IMR-90 (cell line): Measurements from ENCODE around the genes MPP2, TMEM101 and ADAM11.

DNA sequence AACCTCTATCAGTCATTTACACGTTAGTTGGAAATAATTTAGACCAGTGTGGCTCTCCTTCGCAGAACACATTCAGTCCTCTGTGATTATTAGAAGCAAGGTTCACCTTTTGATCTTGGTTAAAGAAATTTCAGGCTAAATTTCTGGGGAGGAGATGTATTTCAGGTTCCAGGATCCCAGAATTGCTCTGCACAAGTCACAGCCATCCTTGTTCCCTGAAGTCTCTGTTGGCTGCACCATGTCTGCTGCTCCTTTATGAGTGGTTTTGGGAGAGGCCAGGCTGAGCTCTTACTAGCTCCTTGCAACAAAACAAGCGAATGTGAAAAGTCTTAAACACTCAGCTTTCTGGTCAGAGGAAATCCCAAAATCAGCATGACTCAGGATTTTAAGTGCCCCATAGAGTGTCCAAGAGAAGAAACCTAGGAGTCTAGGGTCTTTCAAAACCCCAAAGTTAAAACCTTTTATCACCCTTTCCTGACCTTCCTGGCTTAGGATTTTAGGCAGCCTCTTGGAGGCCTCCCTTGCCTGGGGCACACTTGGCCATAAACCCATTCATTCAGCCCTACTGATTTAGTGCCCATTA is 37.1 kb downstream of the SOST start:
- RRBS, result no CpG with 5 or more reads among the region's 3 CpGs
CAGE:
- cytosol, long polyA plus RNA, result no peak
- long polyA plus RNA, result no peak
- nucleus, long polyA plus RNA, result no peak

- RRBS, result no CpG with 5 or more reads among the region's 5 CpGs
CAGE:
- cytosol, long polyA plus RNA, result no peak
- long polyA plus RNA, result no peak
- nucleus, long polyA plus RNA, result no peak
Observed at GRCh38 chr17:43775011-43775670, 3.6 kb downstream of the DUSP3 start.

DNA sequence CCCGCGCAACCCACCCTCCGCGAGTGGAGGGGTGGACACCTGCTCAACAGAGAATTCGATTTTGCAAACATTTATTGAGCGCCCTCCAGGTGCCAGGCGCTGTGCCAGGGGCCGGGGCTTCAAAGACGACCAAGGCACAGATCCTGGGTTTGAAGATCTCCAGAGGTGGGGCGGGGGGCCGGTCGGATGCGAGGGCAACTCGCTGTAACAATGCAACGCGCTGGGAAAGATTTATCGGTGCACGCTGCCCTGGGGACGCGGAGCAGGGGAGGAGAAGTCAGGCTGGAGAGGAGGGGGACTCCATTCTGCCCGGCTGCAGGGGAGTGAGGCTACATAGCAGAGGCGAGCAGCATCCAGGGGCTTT is 465 bp upstream of the MPP3 start:
- RRBS, result 7% methylated on average over 4 of the region's 22 CpGs
CAGE:
- cytosol, long polyA plus RNA, result no peak
- long polyA plus RNA, result no peak
- nucleus, long polyA plus RNA, result no peak

- RRBS, result 2% methylated on average over 6 of the region's 43 CpGs
CAGE:
- cytosol, long polyA plus RNA, result no peak
- long polyA plus RNA, result no peak
- nucleus, long polyA plus RNA, result start-site peak on the minus strand at chr17:43907508-43907562, 11 and 16 reads in 2 replicates
Observed at GRCh38 chr17:43907308-43908069, at the start of gene MPP2. Gene MPP2 (minus strand): TSS chr17:43907536.

- RRBS, result no CpG with 5 or more reads among the region's 62 CpGs
CAGE:
- cytosol, long polyA plus RNA, result start-site peak on the minus strand at chr17:44014953-44014975, 184 and 329 reads in 2 replicates
- long polyA plus RNA, result no peak
- nucleus, long polyA plus RNA, result no peak
Observed at GRCh38 chr17:44014170-44015526, at the start of gene TMEM101. Gene TMEM101 (minus strand): TSS chr17:44014963.

GRCh38 chr17:44114510-44115258 is 8.8 kb downstream of the HDAC5 start:
- RRBS, result no CpG with 5 or more reads among the region's 7 CpGs
CAGE:
- cytosol, long polyA plus RNA, result no peak
- long polyA plus RNA, result no peak
- nucleus, long polyA plus RNA, result no peak

DNA sequence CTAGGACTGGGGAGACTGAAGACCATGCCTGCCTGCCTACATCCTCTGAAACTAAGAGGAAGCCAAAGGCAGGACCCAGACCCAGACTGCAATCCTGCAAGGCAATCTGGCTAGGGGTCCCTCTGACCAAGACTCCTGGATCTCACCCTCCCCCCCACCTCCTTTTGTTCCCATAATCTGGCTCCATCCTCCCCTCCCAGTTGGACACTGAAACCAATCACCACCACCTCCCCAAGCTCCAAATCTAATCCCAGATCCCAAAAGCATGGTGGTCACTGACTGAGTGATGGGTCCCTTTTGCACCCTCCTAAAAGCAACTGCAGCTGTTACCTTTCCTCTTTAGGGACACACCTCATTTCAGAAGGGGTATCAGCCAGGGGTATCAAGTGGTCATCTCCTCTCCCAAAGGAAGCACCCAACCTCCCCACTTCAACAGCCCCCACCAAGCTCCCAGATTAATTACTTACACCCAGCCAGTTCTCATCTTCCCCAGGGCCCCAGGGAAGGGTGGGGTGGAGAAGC is 1.2 kb downstream of the HDAC5 start:
CAGE:
- cytosol, long polyA plus RNA, result no peak
- long polyA plus RNA, result no peak
- nucleus, long polyA plus RNA, result no peak

DNA sequence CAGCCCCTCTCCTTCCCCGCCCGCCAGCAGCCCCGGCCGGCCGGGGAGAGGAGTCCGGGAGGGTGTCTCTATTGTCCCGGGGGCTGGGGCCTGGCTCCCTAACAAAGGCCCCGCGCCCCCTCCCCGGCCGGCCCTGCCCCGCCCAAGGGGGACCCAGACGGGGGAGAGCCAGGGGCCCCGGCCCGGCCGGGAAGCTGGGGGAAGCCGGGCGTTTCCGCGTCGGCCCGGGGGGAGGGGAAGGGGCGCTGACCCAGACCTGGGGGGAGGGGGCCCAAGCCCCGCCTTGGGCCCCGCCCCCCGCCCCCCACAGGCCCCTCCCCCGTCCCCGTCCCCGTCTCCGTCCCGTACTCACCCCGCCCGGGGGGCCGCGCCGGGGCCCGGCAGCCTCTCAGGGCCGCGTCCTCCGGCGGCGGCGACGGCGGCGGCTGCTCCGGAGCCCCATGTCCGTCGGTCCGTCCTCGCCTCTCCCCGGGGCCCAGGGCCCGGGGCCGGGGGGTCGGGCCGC is 488 bp downstream of the ATXN7L3 start:
- RRBS, result 7% methylated on average over 16 of the region's 56 CpGs
CAGE:
- cytosol, long polyA plus RNA, result no peak
- long polyA plus RNA, result no peak
- nucleus, long polyA plus RNA, result start-site peak on the minus strand centred at position 270 of the sequence, 172 bp wide, 19 and 51 reads in 2 replicates

DNA sequence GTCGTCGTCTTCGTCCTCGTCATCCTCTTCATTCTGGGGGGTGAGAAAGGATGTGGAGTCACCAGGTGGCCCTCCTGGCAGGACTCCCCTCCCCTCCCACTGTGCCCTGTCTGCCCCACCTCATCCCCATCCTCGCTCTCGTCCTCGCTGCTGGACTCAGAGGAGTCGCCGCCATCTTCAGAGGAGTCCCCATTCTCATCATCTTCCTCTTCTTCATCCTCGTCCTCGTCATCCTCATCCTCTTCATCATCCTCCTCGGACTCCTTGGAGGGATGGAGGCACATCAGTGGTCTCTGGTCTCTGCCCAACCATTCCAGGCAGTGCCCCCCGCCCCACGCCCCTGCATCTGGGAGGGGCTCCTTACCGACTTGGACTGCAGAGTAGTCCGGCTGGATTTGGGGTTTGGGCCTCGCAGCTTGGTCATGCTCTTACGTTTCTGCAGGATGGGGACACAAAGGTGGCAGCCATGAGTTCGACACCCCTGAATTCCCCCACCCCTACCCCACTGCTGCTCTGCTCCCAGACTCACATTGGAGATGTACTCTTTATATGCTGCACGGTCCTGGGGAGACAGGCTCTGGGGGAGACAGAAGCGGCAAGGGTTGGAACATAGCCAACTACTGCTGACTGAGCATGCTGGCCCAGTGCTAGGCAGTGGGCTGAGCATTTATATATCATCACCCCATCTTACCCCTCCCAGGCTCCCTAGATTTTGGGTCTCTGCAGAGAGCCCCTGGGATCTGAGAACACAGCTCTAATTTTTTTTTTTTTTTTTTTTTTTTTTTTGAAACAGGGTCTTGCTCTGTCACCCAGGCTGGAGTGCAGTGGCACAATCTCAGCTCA is 7.9 kb upstream of the ATXN7L3 start:
- RRBS, result no CpG with 5 or more reads among the region's 21 CpGs
CAGE:
- cytosol, long polyA plus RNA, result no peak
- long polyA plus RNA, result no peak
- nucleus, long polyA plus RNA, result no peak

DNA sequence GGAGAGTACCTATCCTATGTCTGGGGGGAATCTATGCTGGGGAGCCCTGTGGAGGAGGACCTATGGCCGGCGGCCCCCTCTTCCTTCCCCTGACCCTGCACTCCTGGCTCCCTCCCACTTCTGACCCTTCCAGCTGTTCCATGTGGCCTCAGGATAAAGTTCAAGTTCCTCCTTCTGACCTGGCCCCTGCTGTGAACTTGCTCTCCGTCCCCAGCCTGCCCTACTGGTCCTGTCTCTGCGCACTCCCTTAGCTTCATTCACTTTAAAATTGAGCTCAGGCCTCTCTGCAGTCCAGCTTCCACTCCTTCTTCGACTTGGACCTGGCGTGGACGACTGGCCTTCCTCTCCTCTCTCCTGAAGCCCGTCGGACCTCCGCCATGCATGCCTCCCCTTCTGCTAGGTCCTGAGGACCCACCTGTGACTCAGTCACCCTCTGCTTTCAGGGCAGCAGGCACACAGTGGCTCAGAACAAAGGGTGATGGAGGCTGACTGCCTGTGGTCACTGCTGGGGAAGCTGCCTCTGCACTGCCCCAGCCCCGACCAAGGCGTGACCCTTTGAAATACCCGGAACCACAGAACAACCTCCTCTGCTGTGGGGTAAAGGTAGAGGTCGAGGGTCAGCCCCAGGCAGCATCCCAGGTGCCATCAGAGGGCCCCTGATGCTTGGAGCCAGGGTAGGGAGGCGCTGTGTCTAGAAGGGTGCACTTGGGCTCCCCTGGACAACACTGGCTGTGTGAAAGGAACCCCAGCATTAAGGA is 12.3 kb upstream of the SLC4A1 start:
- RRBS, result no CpG with 5 or more reads among the region's 15 CpGs
CAGE:
- cytosol, long polyA plus RNA, result no peak
- long polyA plus RNA, result no peak
- nucleus, long polyA plus RNA, result no peak

DNA sequence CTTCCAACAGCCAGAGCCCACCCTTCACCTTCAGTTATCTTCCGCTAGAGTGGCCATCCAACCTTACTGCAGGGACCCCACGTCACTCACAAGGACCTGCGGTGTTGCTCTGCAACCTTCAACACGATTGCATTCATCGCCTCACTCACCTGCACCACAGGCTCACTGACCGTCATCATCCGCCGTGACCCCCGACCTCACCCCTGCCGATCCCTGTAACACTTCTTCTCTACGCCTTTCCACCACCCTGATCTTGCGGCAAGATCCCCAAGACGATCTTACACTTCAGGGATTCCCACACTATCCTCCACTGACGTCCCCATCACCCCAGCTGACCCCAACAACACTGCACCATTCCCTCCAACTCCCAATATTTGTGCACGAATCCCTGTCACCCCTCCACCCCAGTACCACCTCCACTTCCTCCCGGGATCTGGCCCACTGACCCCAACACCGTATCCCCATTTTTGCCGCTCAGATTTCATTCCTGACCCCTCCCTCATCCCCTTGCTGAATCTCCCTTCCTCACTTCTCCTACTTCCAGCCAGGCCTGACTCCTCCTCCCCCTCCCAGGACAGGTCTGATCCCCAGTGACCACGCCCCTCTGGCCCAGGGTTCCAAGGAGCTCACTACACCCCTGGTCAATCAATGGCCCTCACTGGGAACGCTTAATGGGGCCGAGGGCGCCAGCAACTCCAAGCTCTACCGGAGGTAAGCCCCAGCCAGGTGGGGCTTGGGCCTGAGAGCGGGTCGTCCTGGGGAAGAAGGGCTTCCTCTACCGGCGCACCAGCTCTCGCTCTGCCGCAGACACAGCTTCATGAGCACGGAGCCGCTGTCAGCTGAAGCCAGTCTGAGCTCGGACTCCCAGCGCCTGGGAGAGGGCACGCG is 7.7 kb downstream of the RUNDC3A start:
- RRBS, result 1% methylated on average over 4 of the region's 35 CpGs
CAGE:
- cytosol, long polyA plus RNA, result no peak
- long polyA plus RNA, result no peak
- nucleus, long polyA plus RNA, result no peak

DNA sequence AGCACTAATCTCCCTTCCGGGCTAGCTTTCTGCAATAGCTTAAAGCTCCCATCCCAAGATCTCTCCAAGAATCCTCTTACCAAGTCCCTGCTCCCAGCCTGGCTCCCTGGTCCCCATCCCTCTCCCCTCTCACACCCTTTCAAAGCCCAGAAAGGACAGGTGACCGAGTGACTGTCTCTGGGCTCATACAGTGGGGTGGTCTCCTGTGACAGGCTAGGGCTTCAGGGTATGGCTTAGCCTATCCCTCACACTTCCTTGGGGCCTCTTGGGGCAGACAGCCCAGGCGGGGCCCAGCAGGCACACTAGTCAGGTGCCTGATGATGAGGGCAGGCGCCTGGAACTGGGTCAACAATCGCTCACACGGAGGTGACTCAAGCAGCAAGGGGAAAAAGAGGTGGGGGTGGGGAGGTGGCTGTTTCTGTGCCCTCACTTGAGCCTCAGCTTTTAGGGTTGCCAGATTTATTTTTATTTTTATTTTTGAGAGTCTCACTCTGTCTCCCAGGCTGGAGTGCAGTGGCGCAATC is 6.5 kb upstream of the GRN start:
- RRBS, result no CpG with 5 or more reads among the region's 7 CpGs
CAGE:
- cytosol, long polyA plus RNA, result no peak
- long polyA plus RNA, result no peak
- nucleus, long polyA plus RNA, result no peak

DNA sequence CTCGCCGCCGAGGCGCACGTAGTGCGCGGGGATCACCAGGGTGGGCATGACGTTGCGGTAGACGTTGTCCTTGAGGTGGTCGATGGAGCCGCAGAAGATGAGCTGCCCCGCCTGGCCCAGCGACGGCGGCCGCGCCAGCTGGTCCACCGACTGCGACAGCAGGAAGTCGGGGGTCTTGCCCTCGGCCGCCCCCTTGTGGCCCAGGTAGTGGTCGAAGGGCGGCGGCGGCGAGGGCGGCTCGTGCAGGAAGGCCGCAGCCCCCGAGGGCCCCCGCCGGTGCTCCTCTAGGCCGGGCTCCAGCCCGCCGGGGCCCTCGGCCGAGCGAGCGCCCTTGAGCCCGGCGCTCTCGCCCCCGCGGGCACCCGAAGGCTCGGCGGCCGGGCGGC is 9.1 kb downstream of the FAM171A2 start:
- RRBS, result 85% methylated on average over 10 of the region's 51 CpGs
CAGE:
- cytosol, long polyA plus RNA, result no peak
- long polyA plus RNA, result no peak
- nucleus, long polyA plus RNA, result no peak

GRCh38 chr17:44374512-44375229 is 11.0 kb upstream of the FAM171A2 start:
- RRBS, result 16% methylated on average over 3 of the region's 29 CpGs
CAGE:
- cytosol, long polyA plus RNA, result no peak
- long polyA plus RNA, result no peak
- nucleus, long polyA plus RNA, result no peak

- RRBS, result no CpG with 5 or more reads among the region's 10 CpGs
CAGE:
- cytosol, long polyA plus RNA, result no peak
- long polyA plus RNA, result no peak
- nucleus, long polyA plus RNA, result no peak
Observed at GRCh38 chr17:44502561-44502902, 674 bp downstream of the GPATCH8 start.

- RRBS, result no CpG with 5 or more reads among the region's 4 CpGs
CAGE:
- cytosol, long polyA plus RNA, result no peak
- long polyA plus RNA, result no peak
- nucleus, long polyA plus RNA, result no peak
Observed at GRCh38 chr17:44552635-44552828, 4.8 kb upstream of the FZD2 start.

DNA sequence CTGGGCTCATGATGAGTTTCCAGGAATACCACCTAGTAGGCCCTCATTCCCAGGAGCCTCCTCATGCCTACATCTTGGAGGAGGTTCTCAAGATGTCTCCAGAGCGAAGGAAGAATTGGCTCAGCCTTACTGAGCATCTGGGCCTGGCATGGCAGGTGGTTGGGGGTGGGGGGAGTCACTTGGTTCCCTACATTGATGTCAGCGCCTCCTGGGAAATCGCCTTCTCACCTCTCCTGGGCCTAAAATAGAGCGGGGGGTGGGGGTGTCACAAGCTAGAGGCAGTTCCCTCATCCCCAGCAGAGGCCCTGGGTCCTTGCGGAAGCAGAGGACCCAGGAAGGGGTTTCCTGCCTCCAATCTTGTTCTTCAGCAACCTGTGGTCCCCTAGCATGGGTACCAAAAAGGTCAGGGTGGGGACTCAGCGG is 1.2 kb upstream of the ADAM11 start:
- RRBS, result no CpG with 5 or more reads among the region's 6 CpGs
CAGE:
- cytosol, long polyA plus RNA, result no peak
- long polyA plus RNA, result no peak
- nucleus, long polyA plus RNA, result no peak

GRCh38 chr17:44758667-44759129 is at the start of gene ADAM11:
Gene ADAM11 (plus strand): TSS chr17:44758988.
- RRBS, result 2% methylated on average over 27 of the region's 59 CpGs
CAGE:
- cytosol, long polyA plus RNA, result no peak
- long polyA plus RNA, result no peak
- nucleus, long polyA plus RNA, result no peak

- RRBS, result no CpG with 5 or more reads among the region's 12 CpGs
CAGE:
- cytosol, long polyA plus RNA, result no peak
- long polyA plus RNA, result no peak
- nucleus, long polyA plus RNA, result no peak
Observed at GRCh38 chr17:44981260-44982011, 13.3 kb upstream of the C1QL1 start.

DNA sequence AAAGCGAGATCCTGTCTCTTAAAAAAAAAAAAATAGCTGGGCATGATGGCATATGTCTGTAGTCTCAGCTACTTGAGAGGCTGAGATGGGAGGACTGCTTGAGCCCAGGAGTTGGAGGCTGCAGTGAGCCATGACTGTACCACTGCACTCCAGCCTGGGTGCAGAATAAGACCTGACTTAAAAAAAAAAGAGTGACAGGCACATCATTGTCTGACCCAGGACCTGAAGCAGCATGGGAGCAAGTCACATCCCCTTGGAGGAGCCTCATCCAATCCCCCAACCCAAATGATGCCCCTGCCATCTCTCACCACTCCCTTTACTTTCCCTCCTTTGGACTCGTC is 9.5 kb downstream of the DCAKD start:
- RRBS, result no CpG with 5 or more reads among the region's 2 CpGs
CAGE:
- cytosol, long polyA plus RNA, result no peak
- long polyA plus RNA, result no peak
- nucleus, long polyA plus RNA, result no peak